Ovary (tissue), 7 donors: ENCODE data around the gene G0S2.

DNA sequence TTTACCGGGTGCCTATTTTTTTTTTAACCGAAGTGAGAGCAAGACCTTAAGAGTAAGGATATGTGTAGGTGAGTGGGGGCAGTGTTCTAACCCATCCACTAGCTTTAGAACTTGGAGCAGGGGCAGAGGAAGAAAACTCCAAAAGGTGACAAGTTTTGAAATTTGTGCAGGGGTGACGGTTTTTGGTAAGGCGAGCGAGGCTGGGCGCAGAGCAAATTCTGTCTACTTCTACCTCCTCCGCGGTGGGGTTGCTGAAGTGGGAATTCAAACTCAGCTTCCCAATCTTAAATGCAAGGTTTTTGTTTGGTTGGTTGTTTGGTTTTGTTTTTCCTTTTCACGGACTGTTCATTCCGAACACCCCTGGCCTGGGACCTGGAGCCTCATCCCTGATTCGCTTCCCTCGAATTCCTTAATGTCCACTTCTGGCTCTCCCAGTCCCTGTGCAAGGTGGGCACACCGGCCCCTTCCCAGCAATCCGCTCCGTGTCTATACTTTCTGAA is 764 bp downstream of the CD34 start:
- PRO-cap, 7 experiments, result peak in 3 of 7 experiments; most common plus-strand start position 348 of the sequence (in 3)
- RAMPAGE, long total RNA, 2 experiments, result no peak in any of the 2 experiments

DNA sequence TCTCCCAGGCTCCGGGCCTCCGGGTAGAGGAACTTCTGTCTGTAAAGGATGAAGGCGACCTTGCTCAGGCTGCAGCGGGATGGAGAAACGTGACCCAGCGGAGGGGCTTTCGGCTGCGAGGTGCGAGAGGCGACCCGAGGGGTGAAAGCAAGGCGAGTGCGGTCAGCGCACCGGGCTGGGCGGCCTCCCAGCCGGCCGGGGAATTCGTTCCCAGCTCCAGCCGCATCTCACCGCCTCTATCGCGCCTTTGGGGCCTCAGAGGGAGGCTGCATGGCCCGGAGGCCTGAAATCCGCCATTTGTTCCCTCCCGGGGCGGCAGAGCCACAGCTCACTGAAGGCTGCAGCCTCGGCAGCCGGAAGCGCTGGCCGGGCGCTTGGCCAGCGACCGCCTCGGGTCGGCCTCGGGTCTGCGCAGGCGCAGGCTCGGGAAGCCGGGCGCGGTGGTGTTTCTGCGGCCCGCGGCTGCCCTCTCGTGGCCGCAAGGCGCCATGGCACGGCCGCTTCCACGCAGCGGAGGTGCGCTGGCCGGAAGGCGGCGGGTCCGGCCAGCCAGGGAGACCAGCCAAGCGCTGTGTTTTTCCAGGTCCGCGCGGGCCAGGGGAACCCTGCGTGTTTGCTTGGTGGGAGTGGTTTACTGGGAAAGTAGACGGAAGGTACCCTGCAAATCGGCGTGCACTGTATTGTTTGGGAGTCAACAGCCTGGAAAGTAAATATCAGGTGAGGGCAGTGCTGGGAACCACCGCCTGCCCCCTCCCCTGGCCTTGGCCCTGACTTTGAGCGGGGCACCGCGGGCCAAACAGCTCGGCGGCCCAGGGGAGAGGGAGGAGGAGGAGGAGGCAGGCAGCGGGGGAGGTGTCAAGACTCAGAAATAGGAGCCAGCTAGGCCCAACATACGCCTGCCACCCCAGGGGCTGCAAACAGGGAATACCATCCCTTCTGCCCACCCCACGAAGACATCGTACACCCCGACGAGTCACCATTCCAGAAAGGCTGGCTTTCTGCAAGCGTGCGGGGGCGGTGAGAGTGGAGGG is 52.6 kb upstream of the CD34 start:
- PRO-cap, 7 experiments, result peak in 7 of 7 experiments; most common plus-strand start position 640 of the sequence (in 6); most common minus-strand start position 358 of the sequence (in 5)
- RAMPAGE, long total RNA, 2 experiments, result no peak in any of the 2 experiments

- PRO-cap, 7 experiments, result no peak in any of the 7 experiments
- RAMPAGE, long total RNA, 2 experiments, result no peak in any of the 2 experiments
Measured at GRCh38 chr1:207964278-207964934, 53.5 kb upstream of the CD34 start.

DNA sequence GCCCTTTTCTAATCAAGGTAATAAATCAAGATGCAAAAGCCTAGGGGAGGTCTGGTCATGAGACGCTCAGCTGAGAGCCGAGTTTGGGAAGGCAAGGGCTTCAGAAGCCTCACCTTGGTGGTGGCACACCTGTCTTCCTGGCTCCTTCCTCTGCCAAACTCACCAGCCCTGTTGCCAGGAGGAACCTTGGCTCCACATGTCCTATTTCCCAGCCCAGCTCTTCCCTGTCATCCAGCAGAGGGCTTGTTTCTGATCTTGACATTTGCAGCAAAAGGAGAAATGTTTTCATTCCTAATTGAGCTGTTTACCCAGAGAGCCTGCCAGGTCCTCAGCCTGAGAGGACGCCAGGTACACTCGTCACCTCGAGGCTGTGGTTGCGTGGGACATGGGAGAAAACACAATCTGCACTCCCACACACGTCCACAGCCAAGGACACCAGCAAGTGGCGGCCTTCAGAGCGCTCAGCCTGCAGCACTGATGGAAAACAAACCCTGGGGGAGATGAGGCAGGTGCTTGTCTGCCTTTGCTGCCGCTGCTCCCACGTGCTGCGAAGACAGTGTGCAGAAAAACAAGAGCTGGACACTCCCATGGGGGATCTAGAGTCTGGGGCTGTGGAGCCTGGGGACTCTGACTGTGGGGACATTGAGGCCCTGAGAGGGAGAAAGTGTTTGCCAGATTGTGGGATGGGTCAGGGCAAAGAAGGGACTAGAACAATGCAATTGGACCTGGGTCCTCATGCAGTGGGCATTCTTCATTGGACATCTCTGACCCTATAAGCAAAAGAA is 132.8 kb upstream of the CD34 start:
- PRO-cap, 7 experiments, result peak in 2 of 7 experiments; most common plus-strand start position 413 of the sequence (in 2); most common minus-strand start position 229 of the sequence (in 1)
- RAMPAGE, long total RNA, 2 experiments, result no peak in any of the 2 experiments

DNA sequence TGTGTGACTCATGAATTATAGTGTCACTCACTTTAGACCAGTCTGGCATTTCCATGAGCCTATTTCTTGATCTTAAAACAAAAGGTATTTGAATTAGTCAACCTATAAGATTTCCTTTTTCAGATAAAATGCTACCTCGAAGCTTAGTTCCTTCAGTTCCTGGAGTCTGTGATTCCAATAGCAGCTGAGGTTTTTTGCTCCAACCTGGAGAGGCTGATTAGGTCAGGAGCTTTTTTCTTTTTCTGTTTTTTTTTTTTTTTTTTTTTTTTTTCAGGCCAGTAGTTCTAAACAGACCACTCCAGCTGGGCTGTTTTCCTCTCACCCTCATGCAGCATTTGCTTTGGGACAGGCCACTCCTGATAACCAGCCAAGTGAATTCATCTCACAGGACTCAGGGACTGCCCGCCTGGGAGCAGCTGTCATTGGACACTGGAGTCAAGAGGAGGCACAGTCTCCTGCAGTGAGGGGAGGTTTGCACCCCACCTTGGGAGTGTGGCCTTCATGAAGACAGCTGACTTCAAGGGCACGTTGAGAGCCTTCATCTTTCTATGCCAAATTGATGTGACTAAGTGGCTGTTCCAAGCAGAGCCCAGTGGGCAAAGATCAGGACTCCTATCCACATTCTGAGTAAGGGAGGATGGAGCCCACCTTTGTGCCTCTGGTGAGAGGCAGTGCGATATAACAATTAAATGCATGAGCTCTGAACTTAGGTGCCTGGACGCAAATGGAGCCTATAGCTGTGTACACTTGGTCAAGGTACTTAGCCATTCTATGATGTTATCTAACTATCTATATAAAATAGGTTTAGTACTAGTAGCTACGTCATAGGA is 22.8 kb downstream of the PLXNA2 start:
- PRO-cap, 7 experiments, result no peak in any of the 7 experiments
- RAMPAGE, long total RNA, 2 experiments, result no peak in any of the 2 experiments

- PRO-cap, 7 experiments, result no peak in any of the 7 experiments
- RAMPAGE, long total RNA, 2 experiments, result no peak in any of the 2 experiments
Measured at GRCh38 chr1:208476322-208476797, 232.2 kb upstream of the PLXNA2 start.

DNA sequence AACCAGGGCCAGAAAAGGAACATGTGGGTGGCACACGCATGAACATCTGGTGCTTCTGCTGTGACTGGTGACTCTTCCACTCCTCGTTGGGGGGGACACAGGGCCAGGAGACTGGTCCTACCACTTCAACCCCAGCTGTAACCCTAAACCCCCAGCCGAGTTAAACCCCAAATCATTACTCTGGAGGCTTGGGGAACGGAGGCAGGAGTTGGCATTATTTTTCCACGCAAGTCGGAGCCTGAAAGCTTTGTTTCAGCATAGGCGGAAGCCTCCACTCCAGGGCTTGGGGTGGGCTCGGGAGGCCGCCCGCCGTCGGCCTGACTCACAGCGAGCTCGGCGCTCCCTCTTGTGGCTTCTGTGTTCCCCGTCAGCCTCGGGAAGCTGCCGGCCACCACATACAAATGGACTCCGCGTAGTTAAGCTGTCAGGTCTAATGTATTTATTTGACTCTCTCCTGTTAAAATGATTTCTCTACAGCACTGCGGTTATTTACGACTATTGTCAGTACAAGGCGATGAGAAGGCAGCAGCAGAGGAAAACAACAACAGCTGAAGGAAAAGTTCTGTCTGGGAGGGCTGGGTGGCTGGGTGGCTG is 375.9 kb upstream of the CAMK1G start:
- PRO-cap, 7 experiments, result no peak in any of the 7 experiments
- RAMPAGE, long total RNA, 2 experiments, result no peak in any of the 2 experiments

DNA sequence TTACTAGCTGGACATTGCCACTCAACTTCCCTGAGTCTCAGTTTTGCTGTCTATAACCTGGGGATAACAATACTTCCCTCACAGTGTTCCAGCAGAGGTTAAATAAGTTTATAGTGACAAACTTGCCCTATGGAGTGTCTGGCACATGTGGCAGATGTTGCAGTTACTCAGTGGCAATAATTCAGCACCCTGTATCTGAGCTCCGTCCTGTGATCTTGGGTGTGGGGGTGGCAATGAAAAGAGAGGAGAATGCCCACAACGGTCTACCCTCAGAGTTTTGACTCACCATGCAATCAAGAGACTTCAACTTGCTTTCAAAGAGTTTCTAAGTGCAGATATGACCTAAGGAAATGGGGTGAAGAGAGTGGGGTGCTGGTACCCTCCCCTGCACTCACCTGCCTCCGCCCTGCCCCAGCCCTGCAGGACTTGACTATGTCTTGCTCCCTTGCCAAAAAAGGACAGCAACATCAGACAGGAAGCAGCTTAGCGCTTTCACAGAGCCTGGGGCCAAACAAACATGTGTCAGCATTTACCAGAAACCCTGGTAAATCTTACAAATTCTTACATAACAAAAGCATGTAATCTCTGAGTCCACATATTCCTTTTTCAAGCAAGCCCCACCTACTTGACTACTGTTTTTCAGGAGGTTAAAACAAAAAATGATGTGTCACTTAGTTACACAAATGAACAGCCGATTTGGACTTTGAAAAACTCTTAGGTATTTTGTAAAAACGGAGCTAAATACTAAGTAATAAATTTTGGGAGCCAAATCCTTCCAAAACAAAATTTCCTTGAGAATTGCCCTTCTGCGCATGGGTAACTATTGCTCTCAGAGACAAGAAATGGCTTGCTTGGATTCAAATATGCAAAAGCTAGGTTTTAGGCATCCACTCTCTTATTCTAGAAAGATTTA is 185.0 kb upstream of the CAMK1G start:
- PRO-cap, 7 experiments, result no peak in any of the 7 experiments
- RAMPAGE, long total RNA, 2 experiments, result no peak in any of the 2 experiments

- PRO-cap, 7 experiments, result peak in 1 of 7 experiments; most common minus-strand start chr1:209471343 (in 1)
- RAMPAGE, long total RNA, 2 experiments, result no peak in any of the 2 experiments
Measured at GRCh38 chr1:209471232-209471535, 112.3 kb upstream of the CAMK1G start.

DNA sequence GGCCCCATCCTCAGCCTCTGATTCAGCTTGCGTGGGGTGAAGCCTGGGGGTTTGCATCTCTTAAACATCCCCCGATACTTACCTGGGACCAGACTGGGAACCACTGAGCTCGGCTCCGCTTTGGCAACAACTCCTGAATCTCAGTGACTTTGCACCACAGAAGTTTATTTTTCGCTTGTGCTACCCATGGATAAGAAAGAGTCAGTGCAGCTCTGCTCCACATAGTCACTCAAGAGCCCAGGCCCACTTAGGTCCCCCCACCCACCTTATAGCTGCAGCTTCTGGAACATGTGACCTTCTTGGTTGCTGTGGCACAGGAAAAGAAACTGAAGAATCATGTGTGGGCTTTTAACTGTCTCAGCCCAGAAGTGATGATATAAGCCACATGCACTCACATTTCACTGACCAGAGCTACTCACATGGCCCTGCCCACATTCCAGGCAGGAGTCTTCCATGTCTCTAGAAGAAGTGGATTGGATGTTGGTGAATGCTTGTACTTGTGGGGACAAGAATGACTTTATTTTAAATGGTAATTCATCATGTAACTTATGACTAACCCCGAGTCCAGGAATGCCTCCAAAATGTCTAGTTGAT is 16.0 kb upstream of the CAMK1G start:
- PRO-cap, 7 experiments, result no peak in any of the 7 experiments
- RAMPAGE, long total RNA, 2 experiments, result no peak in any of the 2 experiments

DNA sequence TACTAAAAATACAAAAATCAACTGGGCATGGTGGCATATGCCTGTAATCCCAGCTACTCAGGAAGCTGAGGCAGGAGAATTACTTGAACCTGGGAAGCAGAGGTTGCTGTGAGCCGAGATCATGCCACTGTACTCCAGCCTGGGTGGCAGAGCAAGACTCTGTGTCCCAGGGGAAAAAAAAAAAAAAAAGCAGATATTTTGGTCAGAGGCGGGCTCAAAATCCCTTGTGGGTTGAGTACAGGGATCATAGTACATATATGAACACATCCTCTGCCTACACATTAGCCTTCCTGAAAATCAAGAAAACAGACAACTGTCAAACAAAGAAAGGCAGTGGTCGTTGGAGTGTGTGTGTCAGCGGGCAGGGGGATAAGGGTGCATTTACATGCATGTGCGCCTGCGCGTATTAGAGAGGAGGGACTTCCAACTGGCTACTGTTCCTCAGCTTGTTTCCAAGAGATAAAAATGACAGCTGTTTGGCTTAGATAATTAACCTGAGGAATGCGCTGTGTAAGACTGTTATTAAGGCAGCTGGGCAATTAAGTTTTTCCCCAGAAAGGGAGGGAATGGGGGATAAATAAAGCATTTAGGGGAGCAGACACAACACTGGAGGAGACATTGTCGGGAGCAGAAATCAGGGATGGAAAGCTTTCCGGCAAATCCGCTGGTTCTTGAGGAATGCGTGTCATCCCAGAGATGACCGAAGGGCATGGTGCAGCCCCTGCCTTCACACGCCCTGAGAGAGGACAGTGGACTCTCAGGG is 6.5 kb downstream of the LAMB3 start:
- PRO-cap, 7 experiments, result no peak in any of the 7 experiments
- RAMPAGE, long total RNA, 2 experiments, result no peak in any of the 2 experiments

GRCh38 chr1:209655581-209656378 is 3.6 kb upstream of the LAMB3 start:
- PRO-cap, 7 experiments, result no peak in any of the 7 experiments
- RAMPAGE, long total RNA, 2 experiments, result no peak in any of the 2 experiments

DNA sequence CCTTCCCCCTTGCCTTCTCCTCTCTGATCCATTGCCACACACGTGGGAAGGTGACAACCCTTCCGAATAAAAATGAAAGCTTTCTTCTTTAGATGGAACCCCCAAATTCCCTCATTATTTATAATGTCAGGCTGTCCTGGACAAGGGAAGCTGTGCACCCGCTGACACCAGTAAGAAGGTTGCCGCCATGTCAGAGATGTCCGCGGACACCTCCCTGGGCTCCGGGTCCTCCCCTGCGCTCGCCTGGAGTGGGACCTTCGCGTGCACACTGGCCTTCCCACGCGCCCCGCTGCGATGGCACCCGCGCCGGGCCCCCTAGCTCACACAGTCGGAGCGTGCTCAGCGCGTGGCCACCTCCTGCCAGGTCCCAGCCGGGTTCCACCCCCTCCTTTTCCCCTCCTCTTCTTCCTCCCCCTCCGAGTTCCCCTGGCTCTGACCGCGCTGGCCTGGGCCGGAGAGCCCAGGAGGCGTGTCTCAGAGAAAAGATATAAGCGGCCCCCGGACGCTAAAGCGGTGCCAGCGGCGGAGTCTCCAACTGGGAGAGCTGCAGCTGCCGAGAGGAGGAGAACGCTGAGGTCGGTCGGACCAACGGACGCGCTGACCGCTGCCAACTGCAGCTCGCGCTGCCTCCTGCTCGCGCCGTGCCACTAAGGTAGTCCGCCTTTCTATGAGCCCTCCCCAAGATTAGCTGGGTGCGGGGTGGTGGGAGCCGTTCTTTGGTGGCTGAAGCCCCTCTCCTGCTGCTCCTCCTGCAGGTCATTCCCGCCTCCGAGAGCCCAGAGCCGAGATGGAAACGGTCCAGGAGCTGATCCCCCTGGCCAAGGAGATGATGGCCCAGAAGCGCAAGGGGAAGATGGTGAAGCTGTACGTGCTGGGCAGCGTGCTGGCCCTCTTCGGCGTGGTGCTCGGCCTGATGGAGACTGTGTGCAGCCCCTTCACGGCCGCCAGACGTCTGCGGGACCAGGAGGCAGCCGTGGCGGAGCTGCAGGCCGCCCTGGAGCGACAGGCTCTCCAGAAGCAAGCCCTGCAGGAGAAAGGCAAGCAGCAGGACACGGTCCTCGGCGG is at the start of gene G0S2:
Gene G0S2, plus strand, starts transcription at position 515 of the 1,065 bp plus-strand sequence.
- PRO-cap, 7 experiments, result peak in 7 of 7 experiments; most common plus-strand start position 516 of the sequence (in 7); most common minus-strand start position 380 of the sequence (in 7)
- RAMPAGE, long total RNA, 2 experiments, result start-site peak on the plus strand in 2 of 2 experiments, centred at positions 487 to 516 of the sequence, 6,745 to 27,366 reads per replicate; start-site peak on the minus strand in 2 of 2 experiments, centred at positions 379 to 404 of the sequence, 5 to 20 reads per replicate

DNA sequence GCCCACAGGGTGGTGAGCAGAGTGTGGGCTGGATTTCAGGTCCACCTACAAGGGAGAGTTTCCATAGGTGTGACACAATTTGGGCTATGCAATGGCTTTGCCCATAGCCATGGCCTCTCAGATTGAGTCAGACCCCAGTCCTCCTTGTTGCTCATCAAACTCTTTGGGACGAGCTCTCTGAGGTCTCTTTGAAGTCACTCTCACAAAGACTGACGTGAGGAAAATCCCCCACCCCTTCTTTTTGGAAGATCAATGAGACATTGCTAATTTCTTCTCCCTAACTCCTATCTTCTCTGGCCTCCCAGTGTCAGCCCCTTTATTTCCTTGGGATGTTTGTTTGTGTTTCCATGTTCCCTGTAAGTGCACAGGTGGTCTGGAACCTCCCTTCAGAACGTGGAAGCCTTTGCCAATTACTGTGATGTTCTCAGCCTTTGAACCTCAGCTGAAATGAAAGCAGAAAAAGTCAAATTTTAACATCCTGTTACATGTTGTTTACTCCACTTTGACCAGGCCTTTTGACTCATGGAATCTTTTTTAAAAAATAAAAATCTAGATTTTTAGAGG is 19.5 kb downstream of the HSD11B1 start:
- PRO-cap, 7 experiments, result no peak in any of the 7 experiments
- RAMPAGE, long total RNA, 2 experiments, result no peak in any of the 2 experiments

- PRO-cap, 7 experiments, result no peak in any of the 7 experiments
- RAMPAGE, long total RNA, 2 experiments, result no peak in any of the 2 experiments
Measured at GRCh38 chr1:209741053-209741638, 14.7 kb upstream of the TRAF3IP3 start.

- PRO-cap, 7 experiments, result no peak in any of the 7 experiments
- RAMPAGE, long total RNA, 2 experiments, result no peak in any of the 2 experiments
Measured at GRCh38 chr1:209765865-209766546, 10.2 kb downstream of the TRAF3IP3 start.

- PRO-cap, 7 experiments, result no peak in any of the 7 experiments
- RAMPAGE, long total RNA, 2 experiments, result no peak in any of the 2 experiments
Measured at GRCh38 chr1:209801013-209801797, 4.7 kb downstream of the IRF6 start.

DNA sequence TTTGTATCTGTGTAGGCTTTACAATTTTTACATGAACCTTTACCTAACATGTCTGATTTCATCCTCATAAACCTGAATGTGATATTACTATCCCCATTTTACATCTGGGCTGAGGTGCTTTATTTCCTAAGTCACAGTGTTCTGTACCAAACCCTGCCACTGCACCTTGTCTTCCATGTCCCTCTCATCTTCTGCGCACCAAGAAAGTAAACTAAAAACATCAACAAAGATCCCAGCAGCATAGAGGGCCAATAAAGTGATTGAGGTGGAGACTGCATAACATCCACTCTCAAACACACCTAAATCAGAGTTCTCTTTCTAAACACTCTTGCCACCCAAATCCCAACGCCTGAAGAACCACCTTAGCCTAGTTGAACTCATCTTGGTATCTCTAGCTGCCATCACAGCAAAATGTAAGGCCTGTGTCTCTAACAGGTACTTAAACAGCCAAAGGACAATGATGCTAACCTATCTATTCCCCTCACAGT is 1.7 kb downstream of the IRF6 start:
- PRO-cap, 7 experiments, result no peak in any of the 7 experiments
- RAMPAGE, long total RNA, 2 experiments, result no peak in any of the 2 experiments

GRCh38 chr1:209815950-209816299 is 10.0 kb upstream of the IRF6 start:
- PRO-cap, 7 experiments, result no peak in any of the 7 experiments
- RAMPAGE, long total RNA, 2 experiments, result no peak in any of the 2 experiments

- PRO-cap, 7 experiments, result peak in 1 of 7 experiments; most common minus-strand start chr1:209875689 (in 1)
- RAMPAGE, long total RNA, 2 experiments, result no peak in any of the 2 experiments
Measured at GRCh38 chr1:209875410-209876021, 47.7 kb downstream of the UTP25 start.